Fallopian tube (tissue), 1 donor: ENCODE data around the gene RAB3GAP2.

DNA sequence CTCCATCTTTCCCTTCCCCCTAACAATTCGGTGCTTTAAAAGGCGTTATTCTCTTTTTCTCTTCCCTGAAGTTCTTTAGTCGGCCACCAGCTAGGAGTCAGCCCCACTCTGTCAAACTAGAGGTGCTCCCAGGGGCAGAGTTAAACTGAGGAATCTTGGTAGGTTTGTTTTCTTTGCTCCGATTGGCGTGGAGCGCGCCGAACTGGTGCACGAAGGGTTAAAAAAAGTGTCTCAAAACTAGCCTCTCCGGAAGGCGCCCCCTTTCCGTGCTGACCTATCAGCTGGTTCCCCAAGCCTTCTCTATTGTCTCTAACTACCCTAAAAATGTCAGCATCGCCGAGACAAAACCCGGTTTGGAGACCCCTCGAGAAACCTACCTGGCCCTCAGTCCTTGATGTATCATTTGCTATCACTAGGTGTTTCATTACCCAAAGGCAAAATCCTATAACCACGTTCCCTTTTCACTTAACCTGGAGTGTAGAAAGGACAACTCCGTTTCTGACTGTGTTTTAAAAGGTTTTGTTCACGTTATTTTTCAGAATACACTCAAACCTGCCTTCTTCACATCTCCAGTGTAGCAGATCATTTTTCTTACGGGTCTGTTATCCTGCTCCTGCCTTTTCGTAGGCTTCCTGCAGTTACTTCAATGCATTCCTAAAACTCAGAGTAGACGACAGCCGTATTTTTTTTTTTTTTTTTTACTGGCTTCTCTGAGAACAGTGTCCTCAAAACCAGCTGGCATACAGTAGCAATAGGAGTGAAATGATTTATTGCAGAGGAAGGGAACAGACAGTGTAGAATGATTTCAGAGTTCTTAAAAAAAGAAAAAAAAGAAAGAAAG is 2.3 kb downstream of the TGFB2 start:
- PRO-cap: bidirectional peak, plus-strand start at position 367 of the sequence, minus-strand start at position 110 of the sequence; unidirectional peak, minus-strand start at position 401 of the sequence

GRCh38 chr1:218380019-218380993 is 35.2 kb downstream of the TGFB2 start:
- PRO-cap: no peak

- PRO-cap: no peak
Measured at GRCh38 chr1:219839021-219839467, 89.3 kb downstream of the SLC30A10 start.

GRCh38 chr1:219931061-219931574 is 2.8 kb upstream of the SLC30A10 start:
- PRO-cap: no peak

DNA sequence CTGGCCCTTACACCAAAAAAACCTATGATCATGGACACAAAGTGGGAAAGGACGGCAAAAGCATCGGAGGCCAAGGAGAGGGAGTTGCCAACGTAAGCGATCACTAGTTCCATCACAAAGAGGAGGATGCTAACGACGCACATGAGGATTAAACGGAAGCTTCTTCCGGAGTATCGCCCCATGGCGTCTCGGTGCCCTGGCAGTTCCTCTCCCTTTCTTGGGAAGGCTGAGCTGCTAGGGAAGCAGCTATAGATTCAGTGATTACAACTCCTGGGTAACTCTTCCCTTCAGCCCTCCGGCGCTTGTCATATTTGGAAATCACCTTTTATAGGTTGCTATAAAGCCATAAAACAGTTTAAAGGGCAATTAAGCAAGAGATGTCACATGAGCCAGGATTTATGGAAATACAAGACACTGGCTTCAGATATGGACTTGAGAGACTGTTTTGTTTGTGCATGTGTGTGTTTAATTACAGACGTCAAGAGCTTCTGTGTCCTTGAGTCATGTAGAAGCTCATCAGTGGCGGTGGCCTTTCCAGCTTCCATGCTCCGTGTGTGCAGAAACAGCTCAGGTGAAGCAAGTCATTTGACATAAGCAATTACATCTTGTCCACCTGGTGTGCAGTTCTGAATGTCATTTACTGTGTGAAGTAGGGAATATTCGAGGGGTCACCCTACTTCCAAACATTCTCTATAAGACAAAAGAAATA is 30.6 kb upstream of the SLC30A10 start:
- PRO-cap: no peak

- PRO-cap: no peak
Measured at GRCh38 chr1:220019858-220020251, 26.4 kb downstream of the EPRS1 start.

DNA sequence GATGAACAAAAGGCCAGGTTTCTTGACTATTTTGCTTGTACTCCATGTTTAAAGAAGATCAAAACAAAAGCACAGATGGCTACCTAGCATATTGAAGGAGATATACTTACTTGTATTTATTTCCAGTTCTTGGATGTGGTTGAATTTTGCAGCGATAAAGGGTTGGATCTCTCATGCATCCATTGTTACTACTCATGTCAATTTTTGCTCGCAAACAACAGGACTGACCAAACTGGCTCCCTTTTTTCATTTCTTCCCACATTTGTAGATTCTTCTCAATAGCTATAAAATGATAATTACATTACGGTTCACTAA is 24.1 kb downstream of the EPRS1 start:
- PRO-cap: no peak

DNA sequence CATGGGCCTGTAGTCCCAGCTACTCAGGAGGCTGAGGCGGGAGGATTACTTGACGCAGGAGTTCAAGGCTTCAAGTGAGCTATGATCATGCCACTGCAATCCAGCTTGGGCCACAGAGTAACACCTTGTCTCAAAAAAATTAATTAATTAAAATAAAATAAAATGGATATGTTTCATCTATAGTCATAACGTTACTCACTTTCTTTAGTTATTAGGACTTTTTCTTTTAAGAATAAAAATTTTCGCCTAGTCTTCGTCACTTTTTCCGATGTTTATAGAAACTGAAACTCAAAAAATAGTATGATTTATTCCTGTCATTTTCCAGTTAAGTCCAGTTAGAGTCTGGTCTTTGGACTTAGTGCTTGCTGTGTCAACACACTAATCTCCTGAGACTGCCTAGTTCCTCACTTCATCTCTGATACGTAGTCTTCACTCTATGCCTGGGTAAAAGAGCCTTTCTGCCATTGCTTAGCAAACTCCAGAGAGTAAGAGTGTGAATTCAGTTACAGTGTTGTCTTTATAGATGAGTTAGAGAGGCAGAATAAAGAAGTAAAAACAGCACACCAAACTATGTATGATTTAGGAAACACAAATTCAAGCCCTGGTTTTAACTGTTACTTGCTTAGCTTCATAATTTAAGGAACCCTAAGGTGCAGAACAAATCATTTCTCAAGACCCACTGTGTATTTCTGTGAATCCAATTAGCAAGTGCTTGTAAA is 28.2 kb downstream of the IARS2 start:
- PRO-cap: no peak

- PRO-cap: no peak
Measured at GRCh38 chr1:220137037-220137336, 43.1 kb downstream of the IARS2 start.

GRCh38 chr1:220271623-220272735 is at the start of gene RAB3GAP2:
Gene RAB3GAP2 (minus strand): TSS chr1:220272453.
- PRO-cap: bidirectional peak, plus-strand start at chr1:220272582, minus-strand start at chr1:220272424

GRCh38 chr1:220750690-220750937 is 2.5 kb downstream of the MTARC2 start:
- PRO-cap: no peak

DNA sequence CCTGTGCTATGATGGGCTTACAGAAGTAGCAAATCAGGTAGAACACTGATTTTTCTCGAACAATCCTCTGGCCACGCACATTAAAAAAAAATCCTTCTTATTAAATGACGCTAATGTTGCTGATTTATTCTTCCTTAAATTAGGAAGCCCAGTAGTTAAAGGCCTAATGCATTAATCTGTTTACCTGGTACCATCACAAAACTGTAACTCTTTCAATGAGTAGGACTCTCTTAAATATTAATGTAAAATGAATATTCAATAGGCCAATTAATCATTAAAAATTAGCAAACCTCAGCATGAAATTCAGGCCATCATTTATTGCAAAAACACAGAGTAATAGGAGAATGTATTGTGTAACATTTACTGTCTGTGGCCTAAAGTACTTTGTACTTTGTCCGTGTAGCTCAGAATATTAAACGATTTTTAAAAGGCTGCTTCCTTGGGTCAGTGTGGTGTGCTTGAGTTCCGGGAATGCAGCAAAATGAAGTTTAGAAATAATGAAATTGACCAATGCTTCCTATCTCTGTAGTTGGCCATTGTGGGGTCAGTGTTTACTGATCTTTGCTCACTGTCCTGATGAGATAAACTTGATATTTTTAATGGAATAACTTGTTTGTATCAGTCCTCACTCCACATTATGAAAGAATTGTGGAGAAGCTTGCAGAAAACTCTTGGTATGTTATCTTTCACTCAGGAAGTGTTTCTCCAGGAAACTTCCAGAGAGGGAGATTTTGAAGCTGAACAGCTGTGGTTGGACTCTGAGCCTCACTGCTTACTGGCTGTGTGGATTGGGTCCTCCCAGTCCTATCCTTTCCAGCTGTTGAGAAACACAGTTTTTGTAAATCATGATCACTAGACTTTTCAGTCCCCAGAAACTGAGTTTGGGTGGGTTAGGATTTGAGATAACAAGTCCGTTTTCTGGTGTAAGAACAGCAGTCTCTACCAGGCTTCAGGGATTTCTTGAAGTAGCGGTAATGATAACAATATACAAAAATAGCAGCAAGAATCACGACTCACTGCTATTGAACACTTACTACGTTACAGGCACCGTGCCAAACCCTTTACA is 19.3 kb downstream of the MTARC2 start:
- PRO-cap: no peak

DNA sequence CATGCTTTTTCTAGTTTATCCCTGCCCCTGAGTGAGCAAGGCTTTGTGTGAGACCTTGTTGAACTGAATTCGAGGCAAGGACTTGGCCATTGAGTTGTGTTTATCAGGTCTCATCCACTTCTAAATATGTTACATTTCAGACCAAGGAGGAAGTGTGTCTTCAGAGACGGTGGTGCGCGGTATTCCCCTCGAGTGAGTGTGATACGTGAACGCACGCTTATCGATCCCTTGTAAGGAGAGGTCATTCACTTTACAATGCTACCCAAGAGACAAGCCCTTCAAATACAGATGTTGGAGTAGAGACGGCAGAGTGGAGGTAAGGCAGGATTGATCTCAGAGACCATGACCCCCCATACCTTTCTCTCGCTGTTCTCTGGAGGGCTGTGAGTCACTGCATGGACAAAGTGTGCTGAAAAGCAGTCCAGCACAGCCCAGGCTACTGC is 16.5 kb upstream of the MTARC1 start:
- PRO-cap: no peak

GRCh38 chr1:220879054-220879269 is 281 bp upstream of the HLX start:
- PRO-cap: bidirectional peak, plus-strand start at chr1:220879401, minus-strand start at chr1:220879229

- PRO-cap: unidirectional peak, minus-strand start at chr1:220882438
Measured at GRCh38 chr1:220882051-220883142, 3.2 kb downstream of the HLX start.

DNA sequence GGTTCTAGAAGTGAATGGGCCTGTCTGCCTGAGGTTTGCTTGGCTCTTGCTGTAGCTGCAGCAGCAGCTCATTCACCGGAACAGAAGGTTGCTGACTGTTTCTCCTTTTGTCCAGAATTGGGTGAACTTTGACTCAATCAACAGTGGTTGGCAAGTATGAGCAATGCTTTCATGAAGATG is 82.7 kb downstream of the HLX start:
- PRO-cap: no peak

DNA sequence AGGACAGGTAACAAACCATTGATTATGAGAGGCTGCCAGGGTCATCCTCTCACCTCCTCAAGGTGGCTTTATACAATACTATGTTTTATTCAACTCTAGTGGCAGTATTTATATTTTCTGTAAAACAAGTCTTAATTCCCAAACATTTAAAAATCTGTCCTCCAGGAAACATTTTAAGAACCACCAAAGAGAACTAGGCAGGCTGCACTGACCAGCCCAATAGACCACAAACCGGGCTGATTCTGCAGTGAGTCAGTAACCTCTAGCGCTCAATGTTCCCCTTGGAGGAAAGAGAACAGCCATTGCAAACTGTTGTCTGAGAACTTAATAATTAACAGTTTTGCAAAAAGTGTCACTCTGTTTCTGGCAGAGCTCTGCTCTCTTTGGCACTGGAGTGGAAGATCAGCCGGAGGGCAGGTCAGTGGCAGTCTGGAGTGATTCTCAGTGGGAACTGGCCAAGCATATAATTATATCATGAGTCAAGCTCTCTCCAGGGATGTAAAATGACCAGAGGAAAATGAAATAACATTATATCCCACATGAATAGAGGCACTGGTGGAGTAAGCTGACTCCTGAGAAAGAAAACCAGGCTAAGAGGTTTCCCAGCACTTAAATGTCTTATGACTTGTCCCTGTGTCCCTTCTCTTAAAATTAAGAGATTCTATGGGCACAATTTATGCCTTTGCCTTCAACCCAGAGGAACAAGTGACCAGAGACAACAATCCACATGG is 238.3 kb downstream of the HLX start:
- PRO-cap: no peak

DNA sequence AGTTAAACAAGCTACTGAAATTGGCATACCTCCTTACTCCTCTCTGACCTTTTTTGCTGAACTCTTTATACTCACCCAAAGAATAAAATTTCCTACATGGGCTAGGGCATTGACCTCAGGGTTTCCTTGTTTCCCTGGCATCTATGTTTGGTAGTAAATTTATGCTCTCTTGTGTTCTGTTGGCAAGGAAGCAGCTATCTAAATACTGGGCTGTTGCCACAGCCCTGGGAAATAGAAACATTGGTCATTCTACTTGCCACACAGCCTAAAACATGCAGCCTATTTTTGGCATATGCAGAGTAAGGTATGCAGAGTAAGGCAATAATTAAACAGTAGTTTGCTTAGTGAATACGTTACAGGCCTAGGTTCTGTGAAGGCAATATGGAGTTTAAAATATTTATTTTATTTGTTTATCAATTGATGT is 351.4 kb downstream of the HLX start:
- PRO-cap: bidirectional peak, plus-strand start at position 247 of the sequence, minus-strand start at position 132 of the sequence

DNA sequence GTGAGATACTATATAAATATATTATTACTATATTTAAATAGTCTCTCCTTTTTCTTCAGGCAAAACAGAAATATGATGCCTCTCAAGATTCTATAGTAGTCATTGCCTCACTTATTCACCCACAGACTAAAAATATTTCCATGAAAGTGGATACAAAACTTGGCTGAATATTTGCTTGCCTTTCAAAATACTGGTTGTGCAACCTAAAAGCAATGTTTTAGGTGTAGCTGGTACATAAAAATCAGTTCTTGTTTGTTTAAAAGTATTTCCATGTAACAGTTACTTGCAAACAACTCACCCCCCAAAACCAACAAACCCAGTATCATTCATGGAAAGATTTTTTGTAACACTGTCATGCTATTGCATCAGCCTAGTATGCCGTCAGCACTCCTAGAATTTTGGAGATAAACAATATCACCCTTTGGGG is 425.5 kb downstream of the DUSP10 start:
- PRO-cap: no peak

GRCh38 chr1:221717131-221717780 is 24.6 kb downstream of the DUSP10 start:
- PRO-cap: no peak